GM19239 (cell line): ENCODE measurements around the genes THEG, ODF3L2, TPGS1 and PRSS57.

GRCh38 chr19:70743-71201, 36.1 kb upstream of the OR4F17 start:
- RRBS: no CpG with 5 or more reads among the region's 64 CpGs

DNA sequence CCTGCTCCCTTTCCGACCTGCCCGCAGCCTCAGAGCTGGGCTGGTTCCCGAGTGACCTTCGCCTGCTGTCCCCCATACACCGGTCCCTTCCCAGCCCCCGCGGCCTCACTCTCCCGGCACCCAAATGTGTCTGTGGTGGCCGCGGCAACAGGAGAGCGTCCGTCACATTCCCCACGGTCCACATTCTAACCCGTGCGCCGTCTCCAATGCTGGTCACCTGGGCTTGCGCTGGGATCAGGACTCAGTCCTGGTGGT, at the start of gene THEG:
Gene THEG (minus strand): TSS at position 132 of the 255 bp plus-strand sequence.
- RRBS: no CpG with 5 or more reads among the region's 17 CpGs

DNA sequence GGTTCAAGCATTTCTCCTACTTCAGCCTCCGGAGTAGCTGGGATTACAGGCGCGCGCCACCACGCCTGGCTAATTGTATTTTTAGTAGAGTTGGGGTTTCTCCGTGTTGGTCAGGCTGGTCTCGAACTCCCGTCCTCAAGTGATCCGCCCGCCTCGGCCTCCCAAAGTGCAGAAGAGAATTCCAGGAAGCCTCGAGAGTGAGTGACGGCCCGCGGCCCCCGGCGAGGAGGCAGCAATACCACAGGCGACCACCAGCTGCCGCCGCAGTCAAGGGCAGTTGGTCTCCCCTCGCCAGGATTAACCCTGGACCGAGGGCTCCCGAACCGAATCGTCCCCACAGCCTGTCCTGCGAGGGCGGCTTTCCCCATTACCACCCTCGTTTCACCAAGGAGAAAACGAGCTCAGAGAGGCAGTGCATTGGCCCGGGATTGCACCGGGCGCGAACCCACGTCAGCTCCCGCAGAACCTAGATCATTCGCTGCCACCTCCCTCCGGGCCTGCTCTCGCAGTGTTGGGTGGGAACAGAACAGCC, 8.1 kb upstream of the THEG start:
- RRBS: 57% methylated on average over 8 of the region's 38 CpGs

DNA sequence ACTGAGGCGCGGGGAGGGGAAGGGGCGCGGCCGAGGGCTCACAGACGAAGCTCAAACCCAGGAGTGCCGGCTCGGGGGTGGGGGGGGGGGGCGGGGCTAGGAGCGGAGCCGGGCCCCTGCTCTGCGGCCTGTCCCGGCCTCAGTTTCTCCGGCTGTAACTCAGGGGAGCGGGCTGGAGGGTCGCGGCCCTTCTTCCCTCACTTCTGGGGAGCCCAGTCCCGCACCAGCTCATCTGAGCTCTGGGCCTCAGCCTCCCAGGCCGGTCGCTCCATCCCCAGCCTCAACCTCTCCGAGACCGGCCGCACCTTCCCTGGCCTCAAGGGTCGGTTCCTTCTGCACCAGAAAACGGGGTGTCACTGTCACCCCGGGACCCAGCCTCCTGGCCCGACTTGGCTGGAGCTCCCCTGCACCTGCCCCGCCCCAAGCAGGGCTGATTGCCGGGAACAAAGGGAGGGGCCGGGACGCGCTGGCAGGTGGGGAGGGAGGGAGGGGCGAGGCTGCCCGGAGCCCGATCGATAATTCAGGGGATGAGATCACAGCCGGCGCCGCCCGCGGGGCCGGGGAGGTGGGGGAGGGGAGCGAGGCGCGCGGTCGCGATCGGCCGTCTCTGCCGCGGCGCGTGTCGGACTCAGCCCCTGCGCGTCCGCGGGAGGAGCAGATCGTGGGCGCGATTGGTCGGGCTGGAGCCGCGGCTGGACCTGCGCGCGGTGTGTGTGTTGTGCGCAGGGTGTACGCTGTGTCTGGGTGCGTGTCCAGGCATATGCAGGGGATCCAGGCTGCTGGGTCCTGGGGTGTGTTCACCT, 876 bp upstream of the SHC2 start:
- RRBS: 8% methylated on average over 13 of the region's 71 CpGs

GRCh38 chr19:474821-475179, at the start of gene ODF3L2:
Gene ODF3L2 (minus strand): TSS chr19:474983.
- RRBS: 62% methylated on average over 5 of the region's 22 CpGs

DNA sequence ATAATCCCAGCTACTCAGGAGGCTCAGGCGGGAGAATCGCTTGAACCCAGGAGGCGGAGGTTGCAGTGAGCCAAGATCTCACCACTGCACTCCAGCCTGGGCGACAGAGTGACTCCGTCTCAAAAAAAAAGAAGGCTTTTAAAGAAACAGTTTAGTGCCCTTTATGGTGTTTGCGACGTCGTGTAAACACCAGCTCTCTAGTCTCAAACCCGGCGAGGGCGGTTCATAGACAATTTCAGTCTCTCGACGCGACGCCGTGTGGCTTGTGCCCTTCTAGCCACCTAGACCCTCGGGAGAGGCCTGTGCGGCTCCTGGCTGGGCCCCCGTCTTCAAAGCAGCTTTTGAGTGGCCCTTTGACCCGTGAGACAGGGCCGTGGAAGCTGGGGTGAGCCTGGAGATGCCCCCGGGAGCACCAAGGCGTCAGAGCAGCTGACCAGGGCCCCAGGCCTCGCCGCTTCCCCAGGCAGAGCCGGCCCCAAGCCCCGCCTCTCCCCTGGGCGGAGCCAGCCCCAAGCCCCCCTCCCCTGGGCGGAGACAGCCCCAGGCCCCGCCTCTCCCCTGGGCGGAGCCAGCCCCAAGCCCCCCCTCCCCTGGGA, 5.0 kb upstream of the MADCAM1 start:
- RRBS: 79% methylated on average over 5 of the region's 31 CpGs

GRCh38 chr19:497832-498502, 1.7 kb downstream of the MADCAM1 start:
- RRBS: 12% methylated on average over 8 of the region's 49 CpGs

GRCh38 chr19:507344-508077, at the start of gene TPGS1:
Gene TPGS1 (plus strand): TSS chr19:507497.
- RRBS: 1% methylated on average over 34 of the region's 76 CpGs

DNA sequence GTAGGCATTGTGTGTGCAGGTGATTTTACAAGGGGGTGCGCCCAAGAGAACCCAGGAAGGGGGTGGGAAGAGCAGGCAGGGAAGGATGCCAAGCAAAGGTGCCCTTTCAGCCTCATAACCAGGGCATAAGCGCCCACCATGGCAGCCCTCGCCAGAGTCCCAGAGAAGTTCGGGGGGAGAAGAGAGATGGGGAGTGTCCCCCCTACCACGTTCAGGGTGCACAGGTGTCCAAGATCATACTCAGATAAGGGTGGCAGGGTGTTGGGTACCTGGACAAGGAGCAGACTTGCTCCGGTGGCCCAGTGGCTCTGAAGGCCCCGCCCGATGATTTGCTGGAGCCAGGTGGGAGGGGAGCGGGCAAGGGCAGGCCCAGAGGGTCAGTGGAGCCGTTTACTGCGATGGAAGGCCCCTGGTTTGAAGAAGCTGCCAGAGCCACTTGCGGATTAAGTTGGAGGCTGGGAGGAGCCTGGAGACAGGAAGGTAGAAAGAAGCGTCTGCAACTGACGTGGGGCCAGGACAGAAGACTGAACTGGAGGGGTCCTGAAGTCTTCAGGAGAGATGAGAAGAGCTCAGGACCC, 1.4 kb downstream of the TPGS1 start:
- RRBS: no CpG with 5 or more reads among the region's 14 CpGs

- RRBS: 97% methylated on average over 5 of the region's 46 CpGs
Observed at GRCh38 chr19:536352-537178, 5.0 kb downstream of the CDC34 start.

DNA sequence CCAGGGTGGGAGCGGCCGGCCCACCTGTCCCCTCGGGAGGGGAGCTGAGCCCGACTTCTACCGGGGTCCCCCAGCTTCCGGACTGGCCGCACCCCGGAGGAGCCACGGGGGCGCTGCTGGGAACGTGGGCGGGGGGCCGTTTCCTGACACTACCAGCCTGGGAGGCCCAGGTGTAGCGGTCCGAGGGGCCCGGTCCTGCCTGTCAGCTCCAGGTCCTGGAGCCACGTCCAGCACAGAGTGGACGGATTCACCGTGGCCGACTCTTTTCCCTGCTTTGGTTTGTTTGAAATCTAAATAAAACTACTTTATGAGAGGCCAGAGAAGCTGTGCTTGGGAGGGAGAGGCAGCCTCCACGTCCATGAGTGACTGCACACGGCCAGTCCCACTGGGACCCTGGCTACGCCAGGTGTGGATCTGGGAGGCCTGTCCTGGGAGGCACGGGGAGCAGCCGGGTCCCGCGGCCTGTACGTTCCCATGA, 2.0 kb upstream of the GZMM start:
- RRBS: 94% methylated on average over 7 of the region's 28 CpGs

GRCh38 chr19:551035-551684, 7.3 kb downstream of the GZMM start:
- RRBS: no CpG with 5 or more reads among the region's 36 CpGs

DNA sequence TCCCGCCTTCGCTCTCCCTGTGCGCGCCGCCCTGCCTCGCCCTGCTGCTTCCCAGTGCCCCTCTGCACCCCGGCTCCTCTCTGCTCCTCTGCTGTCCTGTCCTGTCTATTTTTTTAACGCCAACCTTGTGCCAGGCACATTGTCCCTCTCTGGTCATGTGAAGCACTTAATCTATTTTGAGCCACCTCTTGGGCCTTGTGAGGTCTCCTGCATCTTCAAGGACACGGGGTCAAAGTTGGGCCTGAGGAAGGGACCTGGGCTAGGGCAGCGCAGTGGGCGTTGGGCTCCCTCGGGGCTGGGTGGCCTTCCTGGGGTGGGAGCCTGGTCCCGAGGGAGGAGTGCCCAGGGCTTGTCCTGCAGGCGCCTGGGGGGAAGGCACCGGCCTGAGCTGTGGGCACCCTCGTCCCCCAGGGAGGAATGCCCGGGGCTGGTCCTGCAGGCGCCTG, 12.9 kb downstream of the HCN2 start:
- RRBS: no CpG with 5 or more reads among the region's 18 CpGs

DNA sequence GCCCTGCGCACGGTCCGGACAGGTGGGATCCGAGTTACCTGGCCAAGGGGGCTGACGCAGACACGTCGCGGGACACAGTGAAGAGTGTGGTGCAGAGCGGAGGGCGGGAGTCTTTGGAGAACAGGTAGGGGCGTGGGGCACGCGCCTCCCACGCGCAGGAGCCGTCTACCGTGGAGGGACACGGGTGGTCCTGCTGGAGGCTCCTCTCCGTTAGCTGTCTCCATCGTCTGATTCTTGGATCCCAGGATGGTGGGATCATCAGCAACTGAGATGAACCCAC, 7.1 kb downstream of the FGF22 start:
- RRBS: no CpG with 5 or more reads among the region's 20 CpGs

DNA sequence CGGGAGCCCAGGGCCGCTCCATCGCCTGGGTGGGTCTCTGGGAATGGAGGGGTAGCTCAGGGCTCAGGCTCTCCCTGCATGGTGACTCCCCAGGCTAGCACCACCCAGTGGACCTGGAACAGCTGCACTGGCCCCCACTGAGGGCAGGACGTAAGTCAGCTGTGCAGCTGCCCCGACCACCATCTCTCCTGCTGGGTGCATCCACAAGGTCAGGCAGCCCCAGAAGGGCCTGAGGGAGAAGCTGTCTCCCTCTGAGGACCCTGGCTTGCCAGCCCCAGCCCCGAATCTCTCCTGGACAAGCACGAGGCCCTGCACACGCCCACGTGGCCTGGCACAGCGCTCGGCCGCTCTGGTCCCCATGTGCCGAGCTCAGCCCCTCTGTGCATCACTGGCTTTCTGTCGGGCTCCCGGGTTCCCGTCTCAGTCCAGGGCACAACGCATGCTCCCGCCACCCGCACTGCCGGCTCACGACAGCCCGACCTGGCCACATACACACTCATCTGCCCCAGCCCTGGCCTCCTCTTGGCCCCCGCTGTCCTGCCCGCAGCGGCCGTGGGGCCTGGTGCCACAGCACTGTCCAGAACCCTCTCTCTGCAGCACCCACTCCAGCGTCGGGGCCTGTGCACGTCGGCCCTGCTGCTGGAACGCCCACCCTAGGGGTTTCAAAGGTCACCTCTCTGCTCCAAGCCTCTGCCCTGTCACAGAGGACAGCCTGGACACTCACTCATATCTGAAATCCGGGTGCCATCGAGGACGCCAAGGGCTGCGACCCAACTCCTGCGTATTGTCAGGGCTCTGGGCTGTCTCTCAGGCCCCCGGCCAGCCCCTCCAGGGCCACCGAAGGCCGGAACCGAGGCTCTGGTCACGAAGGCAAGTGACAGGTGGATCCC, 5.8 kb downstream of the RNF126 start:
- RRBS: 92% methylated on average over 12 of the region's 41 CpGs

DNA sequence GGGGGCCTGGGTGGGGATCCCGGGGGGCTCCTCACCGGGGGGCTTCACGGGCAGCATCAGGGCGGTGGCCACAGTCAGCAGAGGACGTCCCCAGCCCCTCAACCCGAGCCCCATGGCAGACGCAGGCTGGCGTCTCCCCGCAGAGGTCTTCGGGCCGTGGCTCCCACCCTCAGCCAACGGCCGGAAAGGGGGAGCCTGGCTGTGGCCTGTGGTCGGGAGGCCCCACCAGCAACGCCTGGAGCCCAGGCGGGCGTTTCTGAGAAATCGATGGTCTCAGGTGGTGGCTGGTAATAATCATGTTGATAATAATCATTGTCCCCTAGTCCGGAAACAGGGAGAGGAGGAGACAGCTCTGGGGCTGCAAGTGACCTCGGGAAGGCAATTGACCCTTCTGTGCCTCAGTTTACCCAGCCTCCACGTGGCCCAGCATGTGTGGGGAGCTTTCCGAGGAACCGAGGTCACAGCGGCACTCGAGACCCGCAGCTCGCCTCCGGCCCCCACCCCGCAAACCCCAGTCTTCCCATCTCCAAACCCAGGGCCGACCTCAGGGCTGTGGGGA, at the start of gene PRSS57:
Gene PRSS57 (minus strand): TSS at position 136 of the 559 bp plus-strand sequence.
- RRBS: 27% methylated on average over 4 of the region's 30 CpGs

GRCh38 chr19:710743-711287, 2.1 kb downstream of the PALM start:
- RRBS: 80% methylated on average over 1 of the region's 26 CpGs

DNA sequence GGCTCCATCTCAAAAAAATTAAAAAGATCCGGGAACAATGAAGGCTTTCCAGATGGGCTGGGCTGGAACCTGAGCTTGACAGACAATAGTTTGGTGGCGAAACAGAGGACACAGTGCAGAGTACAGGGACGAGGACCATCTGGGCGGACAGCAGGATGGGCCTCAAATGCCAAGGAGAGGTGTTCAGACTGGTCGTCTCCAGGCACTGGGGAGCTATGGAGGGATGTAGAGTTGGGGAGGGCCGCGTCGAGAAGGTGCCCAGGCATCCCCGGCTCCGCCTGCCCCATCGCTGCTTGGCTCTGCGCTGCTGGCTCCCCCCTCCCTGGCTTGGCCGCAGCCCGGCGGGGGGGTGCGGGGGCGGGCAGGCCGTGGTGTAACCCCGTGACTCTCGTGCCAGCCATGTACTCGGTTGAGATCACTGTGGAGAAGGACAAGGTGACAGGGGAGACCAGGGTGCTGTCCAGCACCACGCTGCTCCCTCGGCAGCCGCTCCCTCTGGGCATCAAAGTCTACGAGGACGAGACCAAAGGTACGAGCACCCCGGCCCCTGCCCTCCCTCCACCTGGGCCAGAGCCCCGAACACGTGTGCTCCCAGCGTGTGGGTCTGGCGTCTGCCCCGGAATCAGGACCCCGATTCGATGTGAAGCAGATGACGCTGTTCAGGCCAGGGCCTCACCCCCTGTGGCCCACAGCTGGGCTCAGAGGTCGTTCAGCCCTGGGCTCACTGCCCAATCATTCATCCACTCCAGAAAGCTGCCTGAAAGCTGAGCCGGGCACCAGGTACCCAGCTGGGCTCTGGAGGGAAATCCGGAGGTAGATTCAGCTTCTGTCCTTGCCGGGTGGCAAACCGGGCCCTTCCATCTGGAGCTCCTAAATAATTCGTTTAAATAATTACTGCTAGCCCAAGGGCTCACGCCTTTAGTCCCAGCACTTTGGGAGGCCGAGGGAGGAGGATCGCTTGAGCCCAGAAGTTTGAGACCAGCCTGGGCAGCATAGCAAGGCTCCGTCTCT, 10.7 kb upstream of the MISP start:
- RRBS: 78% methylated on average over 8 of the region's 46 CpGs

DNA sequence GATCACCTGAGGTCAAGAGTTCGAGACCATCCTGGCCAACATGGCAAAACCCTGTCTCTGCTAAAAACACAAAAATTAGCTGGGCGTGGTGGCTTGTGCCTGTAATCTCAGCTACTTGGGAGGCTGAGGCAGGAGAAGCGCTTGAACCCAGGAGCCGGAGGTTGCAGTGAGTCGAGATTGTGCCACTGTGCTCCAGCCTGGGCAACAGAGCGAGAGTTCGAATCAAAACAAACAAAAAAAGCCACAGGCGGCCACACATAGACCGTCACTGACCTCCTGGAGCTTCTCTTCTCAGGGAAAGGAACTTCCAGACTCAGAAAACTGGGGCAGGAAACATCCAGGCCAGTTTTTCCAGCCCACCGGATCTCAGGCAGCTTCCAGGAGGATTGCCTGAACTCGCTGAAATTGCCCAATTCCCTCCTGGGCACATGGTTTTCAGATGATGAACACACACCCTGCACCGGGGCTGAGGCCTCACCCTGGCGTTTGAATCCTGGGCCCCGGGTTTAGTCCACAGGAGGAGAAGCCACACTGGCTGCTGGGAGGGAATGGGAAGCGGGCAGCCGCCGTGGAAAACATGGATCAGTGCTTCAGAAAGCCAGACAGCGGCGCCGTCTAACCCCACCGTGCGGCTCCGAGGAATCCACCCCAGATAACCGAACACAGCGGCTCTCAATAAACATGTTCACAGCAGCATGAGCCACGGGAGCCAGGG, 18.4 kb upstream of the PTBP1 start:
- RRBS: 57% methylated on average over 2 of the region's 26 CpGs

DNA sequence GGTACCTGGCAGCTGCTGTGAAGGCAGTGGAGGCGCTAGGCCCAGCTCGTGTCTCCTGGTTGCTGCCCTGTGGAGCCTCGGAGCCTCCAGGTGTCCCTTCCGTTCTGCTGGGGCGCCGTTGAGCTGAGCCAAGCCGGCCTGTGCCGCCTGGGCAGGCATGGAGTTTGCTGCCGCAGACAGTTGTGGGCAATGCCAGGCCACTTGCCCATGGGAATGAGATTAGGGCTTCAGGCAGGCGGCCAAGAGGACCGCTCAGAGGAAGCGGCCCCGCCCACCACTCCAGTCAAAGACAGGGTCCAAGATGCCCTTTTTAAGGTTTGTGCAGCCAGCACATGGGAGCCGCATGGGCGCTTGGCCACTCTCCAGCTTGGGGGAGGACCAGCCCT, 4.0 kb downstream of the PTBP1 start:
- RRBS: no CpG with 5 or more reads among the region's 15 CpGs